Neural cell (in vitro differentiated cells): Measurements from ENCODE around the gene POTED.

DNA sequence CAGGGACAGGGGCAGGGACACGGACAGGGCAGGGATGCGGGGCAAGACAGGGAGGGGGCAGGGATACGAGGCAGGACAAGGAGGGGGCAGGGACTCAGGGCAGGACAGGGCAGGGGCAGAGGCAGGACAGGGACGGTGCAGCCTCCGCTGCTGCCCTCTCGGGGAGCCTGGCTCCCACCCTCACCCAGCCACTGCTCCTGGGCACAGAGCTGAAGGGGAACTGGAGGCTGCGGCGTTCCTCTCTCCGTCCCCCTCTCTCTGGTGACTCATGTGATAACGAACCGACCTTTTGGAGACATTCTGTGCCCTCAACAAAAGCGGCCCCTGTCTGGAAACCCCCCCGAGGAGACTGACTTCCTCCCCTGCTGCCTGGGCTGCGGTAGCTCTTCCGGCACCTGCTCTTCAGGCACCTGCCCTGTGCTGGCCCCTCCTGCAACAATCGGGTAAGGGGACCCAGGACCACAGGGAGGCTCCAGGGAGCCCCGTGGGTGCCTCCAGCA is 5419.7 kb upstream of the TPTE start:
- RAMPAGE, long total RNA: no peak

GRCh38 chr21:6120076-6120641 is 4401.2 kb upstream of the TPTE start:
- RAMPAGE, long total RNA: no peak

- RAMPAGE, long total RNA: no peak
These were observed 4151.4 kb upstream of the TPTE start for GRCh38 chr21:6369823-6370529.

DNA sequence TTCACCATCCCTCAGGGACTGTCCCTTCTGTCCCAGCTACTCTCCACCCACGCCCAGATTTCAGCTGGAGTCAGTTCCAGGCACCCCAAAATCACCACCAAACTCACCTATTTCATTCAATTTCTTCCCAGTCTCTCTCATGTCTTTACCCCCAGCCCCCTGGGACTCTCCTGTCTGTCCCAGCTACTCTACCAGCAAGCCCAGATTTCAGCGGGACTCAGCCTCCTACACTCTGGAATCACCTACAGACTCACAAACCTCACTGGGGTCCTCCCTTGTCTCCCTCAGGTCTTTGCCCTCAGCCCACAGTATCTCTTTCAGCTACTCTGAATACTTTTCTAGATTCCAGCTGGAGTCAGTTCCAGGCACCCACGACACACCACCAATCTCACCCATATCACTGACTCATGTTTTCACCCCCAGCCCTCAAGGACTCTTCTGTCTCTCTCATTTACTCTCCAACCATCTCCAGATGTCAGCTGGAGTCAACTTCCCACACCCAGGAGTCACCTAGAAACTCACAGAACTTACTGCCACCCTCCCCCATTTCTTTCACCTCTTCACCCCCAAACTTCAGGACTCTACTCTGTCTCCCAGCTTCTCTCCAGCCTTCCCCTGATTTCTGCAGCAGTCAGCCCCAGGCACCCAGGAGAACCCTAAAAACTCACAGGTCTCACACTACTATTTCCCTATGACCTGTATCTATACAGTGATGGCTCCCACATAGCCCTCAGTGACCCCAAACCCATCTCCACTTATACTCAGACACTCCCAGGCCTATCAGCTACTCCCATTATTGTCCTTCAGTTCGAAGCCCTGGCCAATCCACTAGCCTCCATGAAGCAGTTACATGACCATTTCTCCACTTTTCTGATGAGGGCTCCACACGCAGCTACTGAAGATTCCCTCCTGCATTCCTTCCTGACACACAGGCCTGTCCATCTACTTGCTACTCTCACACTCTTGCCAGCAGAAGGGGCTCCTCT is 1529.2 kb upstream of the TPTE start:
- RAMPAGE, long total RNA: no peak

GRCh38 chr21:9757087-9757469 is 764.3 kb upstream of the TPTE start:
- RAMPAGE, long total RNA: no peak

GRCh38 chr21:10342338-10342796 is 179.0 kb upstream of the TPTE start:
- RAMPAGE, long total RNA: no peak

- RAMPAGE, long total RNA: no peak
These were observed at the start of gene POTED for GRCh38 chr21:13609662-13610020. Gene POTED, plus strand, starts transcription at chr21:13609777.

DNA sequence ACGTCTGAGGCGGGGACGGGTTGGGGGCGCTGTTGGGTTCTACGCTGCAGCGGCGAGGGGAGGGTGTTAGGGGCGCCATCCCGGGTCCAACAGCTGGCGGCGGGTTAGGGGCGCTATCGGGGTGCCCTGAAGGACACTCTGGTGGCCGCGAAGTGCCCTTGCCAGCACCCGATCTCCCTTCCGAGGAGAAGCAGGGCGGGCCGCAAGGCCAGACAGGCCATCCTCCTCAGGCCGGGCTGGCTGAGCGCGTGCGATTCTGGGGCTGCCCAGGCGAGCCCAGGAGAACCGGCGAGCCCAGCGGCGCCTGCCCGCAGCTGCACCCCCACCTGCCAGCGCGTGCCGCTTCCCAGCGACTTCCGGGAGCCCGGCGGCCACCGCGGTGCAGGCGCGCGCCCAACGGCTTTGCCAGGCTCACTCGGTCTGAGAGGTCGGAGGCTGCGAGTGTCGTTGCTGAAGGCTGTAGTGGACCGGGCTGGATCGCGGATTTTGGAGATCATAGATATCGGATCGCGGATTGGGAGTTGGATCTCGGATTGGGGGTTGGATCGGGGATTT is 147.0 kb downstream of the LIPI start:
- RAMPAGE, long total RNA: no peak

GRCh38 chr21:14382365-14382618 is 654 bp downstream of the HSPA13 start:
- RAMPAGE, long total RNA: no peak

DNA sequence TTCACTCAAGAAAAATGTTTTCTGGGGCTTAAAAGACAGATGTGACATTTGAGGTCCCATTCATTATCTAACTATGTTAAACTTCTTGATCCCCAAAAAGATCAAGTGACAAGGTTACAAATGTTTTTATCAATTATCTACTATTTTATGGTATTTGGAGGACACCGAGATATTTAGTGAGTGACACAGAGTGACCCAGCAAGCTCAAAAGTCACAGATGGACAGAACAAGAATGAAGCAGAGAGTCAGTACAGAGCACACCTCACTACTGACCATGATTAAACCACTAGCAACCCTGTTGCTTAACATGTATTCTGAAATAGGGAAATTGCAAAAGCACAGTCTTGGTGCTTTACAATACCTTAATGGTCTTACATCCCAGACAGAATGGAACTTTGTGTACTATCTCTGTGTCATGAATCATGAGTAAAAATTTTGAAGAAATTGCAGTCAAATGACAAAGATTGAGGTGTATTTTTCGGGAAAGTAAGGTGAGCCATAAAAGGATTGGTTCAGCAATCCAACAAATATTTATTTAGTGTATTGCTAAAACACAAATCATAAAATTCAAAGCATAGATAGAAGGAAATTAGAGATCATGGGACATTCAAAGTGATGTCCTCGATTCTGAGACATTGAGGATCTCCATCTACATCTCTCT is 2.6 kb upstream of the SAMSN1 start:
- RAMPAGE, long total RNA: no peak

GRCh38 chr21:14879339-14879741 is 185.5 kb downstream of the NRIP1 start:
- RAMPAGE, long total RNA: no peak

GRCh38 chr21:14977470-14978245 is 87.1 kb downstream of the NRIP1 start:
- RAMPAGE, long total RNA: no peak

DNA sequence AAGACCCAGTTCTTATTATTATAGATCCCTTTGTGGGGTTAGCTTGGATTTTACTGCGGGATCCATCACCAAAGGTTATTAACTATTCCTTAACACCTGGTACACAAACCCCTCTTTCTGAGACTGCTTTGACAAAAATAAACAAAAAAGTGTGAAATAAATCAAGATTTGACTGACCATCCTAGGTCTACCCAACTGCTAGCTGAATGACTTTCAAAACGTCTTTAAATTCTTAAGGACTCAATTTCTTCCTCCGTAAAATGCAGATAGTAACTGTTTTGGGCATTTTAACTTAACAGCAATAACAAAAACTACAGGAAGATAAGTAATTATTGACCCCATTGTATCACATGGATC is 9.3 kb downstream of the NRIP1 start:
- RAMPAGE, long total RNA: no peak

- RAMPAGE, long total RNA: start-site peak on the minus strand at chr21:15065767-15065913, 196 and 257 reads in 2 replicates
These were observed 868 bp upstream of the NRIP1 start for GRCh38 chr21:15065531-15066205.

- RAMPAGE, long total RNA: no peak
These were observed 86.2 kb upstream of the NRIP1 start for GRCh38 chr21:15150967-15151342.

DNA sequence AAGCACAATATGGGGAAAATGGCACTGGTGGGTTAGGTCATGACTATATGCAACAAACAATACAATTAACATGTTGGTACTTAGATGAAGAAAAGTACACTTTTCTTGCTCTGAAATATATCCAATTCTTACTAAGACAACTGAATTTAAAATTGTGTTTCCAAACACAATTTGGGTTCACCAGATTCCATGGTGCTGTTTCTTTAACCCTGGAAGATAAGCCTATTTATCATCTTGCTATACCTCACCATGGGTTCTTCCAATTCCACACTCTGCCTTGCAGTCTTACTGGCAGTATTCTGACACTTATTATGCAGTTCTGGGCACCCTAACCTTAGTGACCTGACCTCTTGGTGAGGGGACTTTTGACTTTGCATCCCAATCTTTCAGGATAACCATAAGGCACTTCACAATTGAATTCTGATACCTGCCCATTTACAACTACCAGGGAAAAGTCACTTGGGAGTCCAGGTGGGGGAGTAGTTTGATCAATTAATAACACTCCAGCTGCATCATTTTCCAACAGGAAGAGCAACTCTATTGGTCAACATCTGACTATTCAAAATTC is 177.1 kb upstream of the NRIP1 start:
- RAMPAGE, long total RNA: no peak

DNA sequence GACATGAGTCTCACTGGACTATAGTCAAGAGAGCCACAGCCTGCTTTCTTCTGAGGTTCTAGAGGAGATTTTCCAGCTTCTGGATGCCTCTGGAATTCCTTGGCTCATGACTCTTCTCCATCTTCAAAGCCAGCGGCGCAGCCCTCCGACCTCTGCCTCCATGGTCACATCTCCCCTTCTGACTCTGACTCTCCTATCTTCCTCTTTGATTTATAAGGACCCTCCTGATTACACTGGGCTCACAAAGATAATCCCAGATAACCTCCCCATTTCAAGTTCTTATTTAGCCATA is 86.8 kb upstream of the USP25 start:
- RAMPAGE, long total RNA: no peak

DNA sequence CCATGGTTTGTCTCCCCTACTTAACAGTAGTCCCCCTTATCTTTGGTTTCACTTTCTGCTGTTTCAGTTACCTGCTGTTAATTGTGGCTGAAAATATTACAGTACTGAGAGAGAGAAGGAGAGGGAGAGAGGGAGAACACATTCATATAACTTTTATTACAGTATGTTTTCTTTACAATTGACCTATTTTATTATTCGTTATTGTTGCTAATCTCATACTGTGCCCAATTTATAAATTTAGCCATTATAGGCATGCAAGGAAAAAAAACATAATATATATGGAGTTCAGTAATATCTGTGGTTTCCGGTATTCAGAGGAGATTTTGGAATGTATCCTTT is 67.9 kb downstream of the USP25 start:
- RAMPAGE, long total RNA: no peak

- RAMPAGE, long total RNA: no peak
These were observed 103.6 kb downstream of the USP25 start for GRCh38 chr21:15833242-15833856.

DNA sequence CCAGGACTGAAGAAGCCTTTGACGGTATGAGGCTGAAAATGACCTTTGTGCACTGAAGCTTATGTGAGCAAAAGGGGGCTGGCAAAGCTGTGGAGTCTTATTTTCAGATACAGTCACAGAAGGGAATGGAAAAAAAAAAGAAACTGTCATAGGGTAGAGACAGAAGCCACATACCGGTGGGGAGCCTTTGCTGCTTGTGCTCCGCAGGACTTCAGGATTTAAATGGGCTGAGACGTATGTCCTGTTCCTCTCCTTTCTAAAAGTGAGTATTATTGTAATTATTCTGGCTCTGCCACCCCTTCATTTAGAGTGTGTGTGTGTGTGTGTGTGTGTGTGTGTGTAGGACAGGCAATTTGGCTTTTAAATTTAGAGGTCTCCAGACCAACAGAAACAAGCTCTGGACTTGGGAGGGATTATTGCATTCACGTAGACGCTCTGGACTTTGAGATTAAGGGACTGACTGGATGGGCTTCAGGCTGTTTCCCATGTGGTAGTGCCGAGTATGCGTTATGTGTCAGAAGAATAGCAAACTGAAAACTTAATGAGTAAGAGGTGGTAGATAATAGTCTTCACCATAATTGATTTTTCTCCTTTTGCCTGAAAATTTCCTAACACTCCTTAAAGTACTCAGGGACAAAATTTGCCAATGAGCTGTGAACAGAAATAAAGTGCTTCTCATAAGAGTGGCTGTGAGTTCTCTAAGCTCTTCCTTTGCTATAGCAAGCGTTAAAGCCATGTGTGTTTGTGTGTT is 281.9 kb downstream of the USP25 start:
- RAMPAGE, long total RNA: no peak